Sciatic nerve (tissue), 1 donor: Measurements from ENCODE around the gene ARRDC4.

DNA sequence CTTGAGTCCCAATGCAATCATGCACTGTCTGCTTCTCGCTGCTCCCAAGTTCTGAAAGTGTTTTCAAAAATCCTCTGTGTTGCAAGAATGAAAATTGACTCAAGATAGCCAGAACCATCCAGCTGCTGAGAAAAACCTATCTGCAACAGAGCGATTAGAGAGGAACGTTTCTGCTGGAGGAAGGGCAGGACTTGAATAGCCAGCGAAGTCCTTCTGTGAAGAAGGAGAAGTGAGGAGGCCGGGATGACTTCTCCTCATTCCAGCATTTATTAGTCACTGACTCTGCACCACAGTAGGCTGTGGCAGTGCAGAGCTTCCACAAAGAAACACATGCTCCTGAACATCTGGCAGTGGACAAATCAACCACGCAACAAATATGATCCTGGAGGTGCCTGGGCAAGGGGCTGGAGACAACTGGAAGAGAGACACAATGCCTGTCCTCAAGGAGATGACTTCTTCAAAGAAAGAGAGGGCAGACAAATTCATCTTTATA is 358.2 kb upstream of the NR2F2 start:
- PRO-cap: no peak

DNA sequence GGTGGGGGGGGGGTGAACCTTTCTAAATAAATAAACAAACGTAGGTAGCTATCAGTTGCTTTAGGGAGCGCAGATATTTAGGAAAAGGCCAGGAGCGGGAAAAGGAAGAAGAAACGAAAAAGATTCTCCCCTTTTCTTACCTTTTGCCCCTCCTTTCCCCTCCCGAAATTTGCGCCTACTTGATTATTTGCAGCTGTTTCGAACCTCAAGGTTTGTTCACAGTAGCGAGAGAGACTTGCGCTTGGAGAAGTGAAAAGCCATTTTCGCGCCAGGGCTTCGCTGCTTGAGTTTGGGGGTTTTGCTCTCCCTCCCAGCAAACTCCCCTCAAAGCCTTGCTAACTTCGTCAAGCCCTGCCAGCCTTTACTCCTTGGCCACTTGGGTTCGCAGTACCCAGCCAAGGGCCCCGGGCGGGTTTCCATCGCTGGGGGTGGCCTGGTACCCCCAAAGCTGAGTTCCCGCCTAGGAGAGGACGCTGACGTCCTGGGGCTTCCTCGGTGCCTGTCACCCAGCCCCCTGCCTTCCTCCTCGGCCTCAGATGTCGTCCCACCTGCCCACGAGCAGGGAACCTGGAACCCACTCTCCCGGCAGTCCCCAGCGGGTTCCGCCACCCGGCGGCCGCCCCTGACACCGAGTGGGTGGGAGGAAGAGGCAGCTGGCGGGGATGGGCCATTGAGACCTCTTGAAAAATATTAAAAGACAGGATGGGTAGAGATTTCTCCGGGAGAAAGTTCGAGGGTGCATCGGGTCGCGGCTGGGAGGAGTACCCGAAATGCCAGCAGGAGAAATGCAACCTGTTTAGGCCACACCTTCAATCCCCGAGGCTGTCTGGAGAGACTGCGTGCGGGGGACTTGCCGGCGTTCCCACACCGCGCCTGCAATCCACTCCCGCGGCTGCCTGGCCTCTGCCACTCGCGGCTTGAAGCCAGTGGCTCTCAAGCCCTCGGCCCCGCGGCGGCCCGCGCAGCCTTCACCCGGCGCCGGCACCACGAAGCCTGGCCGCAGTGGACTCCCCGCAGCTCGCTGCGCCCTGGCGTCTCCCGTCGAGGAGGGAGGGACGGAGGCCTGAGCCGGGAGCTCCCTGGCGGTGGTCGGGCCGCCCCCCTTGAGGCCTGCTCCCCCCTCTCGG is 8.9 kb upstream of the NR2F2 start:
- PRO-cap: unidirectional peak, plus-strand start at position 219 of the sequence; unidirectional peak, plus-strand start at position 260 of the sequence; bidirectional peak, plus-strand start at position 721 of the sequence, minus-strand start at position 634 of the sequence; bidirectional peak, plus-strand start at position 812 of the sequence, minus-strand start at position 759 of the sequence; bidirectional peak, plus-strand start at position 1,044 of the sequence, minus-strand start at position 1,010 of the sequence

GRCh38 chr15:96334031-96334847 is 3.7 kb downstream of the NR2F2 start:
- PRO-cap: no peak

GRCh38 chr15:96346529-96347060 is 16.1 kb downstream of the NR2F2 start:
- PRO-cap: no peak

- PRO-cap: no peak
These were observed 20.7 kb downstream of the NR2F2 start for GRCh38 chr15:96351189-96351578.

DNA sequence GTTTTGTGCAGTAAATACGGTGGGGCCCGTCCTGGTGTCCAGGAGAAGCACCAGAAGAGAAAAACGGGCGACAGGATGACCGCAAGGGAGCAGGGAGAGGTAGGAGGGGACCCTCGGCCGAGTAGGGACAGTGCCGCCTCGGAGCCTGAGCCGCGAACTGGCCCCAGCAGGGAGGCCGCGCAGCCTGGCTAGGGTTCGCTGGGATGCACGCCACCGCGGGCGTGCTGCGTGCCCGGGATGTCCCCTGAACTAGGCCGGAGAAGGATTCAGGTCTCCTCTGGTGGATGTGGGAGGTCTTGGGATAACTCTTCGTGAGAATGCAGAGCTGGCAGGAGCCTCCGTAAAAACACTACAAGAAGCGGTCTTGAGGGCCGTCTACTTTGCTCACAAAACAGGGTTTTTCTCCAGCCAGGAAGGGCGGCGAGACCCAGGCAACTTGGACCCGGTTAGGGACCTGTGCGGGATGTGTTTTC is 35.3 kb downstream of the NR2F2 start:
- PRO-cap: no peak

DNA sequence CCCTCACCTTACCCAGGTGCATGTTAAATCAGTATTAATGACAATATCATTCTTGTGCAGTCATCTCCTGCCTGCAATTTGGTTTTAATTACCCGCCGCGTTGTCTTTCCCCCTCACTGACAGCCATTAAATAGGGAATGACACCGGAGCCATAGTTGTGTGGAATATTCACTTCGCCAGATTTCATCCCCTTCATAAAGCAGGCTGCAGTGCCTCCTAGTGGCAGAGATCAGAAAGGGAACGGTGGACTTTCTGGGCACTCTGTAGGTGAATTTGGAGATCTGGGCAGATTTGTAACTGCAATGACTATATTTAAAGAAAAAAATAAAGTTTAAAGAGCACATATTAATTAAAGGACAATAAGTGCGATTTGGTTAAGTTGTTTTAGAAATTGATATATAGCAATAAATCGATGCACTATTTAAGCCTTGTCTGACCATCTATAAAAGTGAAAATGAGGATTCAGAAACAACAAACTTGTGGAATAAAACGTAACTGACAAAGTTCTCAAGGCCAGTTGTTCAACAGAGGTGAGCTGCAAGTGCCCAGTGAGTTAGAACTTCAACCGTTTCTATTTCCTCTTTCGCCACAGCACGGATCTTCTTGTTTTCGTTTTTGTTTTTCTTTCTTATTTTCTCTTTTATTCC is 725.1 kb upstream of the ARRDC4 start:
- PRO-cap: no peak

DNA sequence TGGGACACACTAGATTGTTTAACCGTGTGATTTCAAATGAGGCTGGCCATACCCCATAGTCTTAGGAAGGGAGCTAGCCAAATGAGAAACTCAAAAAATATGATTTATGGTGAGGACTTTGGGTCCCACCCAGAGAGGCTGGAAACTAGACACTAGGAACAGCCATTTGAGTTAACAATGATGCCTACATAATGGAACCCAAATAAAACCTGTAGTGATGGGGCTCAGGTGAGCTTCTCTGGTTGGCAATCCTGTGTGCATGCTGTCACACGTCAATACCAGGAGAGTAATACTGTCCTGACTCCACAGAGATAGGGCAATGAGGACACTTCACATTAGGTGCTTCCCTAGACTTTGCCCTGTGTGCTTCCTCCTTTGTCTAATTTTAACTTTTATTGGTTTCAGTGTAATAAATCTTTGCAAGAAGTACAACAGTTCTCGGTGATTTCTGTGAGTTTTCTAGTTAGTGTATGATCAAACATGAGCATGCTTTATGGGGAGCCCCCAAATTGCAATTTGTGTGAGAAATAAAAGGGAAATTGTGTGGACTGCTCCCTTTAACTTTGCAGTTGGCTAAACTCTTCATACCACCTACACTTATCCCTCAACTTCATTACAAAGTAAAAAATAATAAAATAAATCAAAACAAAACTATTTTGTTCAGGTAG is 281.8 kb upstream of the ARRDC4 start:
- PRO-cap: no peak

- PRO-cap: unidirectional peak, minus-strand start at chr15:97960170; unidirectional peak, minus-strand start at chr15:97960269; unidirectional peak, plus-strand start at chr15:97960703
These were observed at the start of gene ARRDC4 for GRCh38 chr15:97960114-97961025. TSS of gene ARRDC4 (plus strand) at chr15:97960703.

DNA sequence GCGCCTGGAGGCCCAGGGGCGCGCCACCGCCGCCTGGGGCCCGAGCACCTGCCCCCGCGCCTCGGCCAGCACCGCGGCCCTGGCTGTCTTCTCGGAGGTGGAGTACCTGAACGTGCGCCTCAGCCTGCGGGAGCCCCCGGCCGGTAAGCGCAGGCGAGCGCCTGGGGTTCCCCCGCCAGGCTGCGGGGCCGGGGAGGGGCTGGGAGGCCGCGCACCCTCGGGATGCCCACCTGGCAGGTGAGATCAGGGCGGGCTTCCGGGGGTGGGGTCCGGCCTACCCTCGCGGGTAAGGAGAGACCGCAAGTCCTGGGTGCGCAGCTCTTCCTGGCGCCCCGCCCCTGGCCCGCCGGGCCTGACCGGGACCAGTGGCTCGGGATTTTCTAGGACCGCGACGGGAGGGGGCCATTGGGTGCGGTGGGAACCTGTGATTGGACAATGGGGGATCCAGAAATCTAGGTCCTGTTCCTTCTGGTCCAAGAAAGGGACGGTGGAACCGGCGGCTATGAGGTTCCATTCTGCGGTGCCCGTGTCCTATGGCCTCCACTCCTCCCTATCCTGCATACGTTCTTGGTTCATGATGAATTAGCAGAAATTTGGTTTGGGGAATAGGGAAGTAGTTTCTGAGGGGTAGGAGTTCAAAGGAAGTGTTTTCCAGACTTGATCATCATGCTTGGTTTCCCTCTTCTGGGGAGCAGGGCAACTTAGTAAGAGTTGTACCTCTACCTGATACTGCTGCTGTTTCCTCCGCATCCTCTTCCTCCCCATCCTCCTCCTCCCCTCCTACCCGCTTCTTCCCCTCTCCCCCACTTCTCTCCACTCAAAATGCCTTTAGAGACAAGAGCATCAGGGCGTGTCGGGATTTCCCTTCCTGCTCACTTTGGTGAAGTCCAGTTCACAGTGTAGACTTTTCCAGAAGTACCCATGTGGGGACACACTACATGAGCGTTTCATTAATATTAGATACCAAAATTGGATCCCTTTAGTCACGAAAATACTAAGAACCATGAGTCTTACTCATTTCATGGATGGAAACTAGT is 841 bp downstream of the ARRDC4 start:
- PRO-cap: bidirectional peak, plus-strand start at position 476 of the sequence, minus-strand start at position 354 of the sequence

GRCh38 chr15:97970473-97970993 is 10.0 kb downstream of the ARRDC4 start:
- PRO-cap: no peak

DNA sequence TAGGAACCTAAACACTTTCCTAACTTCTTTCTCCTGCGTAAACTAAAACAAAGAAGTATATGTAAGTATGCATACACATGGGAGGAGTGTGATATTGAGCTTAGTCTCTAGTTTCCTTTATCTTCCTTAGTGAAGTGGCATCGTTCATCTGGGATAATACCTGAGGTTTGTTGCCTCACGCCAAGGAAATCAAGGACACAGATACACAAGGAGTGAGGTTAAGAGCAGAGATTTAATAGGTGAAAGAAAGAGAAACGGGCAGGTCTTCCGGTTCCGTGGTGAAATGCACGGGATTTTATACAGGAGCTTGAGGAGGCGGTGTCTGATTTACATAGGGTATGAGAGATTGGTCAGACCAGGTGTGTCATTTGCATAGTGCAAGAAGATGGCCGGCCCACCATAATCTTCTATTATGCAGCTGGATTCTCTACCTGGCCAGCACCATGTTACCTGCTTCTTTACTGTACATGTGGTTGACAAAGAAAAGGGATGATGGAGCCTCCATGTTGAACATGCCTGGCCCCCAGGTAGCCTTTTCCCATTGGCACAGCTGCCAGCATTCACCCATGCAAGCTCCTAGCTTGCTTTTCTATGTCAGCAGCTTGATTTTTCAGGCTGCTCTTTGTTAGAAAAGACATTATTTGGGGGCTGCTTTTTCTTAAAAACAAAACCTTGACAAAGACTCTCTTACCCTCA is 17.3 kb downstream of the ARRDC4 start:
- PRO-cap: no peak

DNA sequence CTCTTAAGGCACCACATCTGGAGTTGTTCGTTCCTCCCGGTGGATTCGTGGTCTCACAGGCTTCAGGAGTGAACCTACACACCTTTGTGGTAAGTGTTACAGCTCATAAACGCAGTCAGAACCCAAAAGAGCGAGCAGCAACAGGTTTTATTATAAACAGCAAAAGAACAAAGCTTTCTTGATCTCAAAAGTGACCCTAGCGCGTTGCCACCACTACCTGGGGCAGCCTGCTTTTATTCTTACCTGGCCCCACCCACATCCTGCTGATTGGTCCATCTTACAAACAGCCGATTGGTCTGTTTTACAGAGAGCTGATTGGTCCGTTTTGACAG is 143.0 kb downstream of the ARRDC4 start:
- PRO-cap: no peak

- PRO-cap: bidirectional peak, plus-strand start at chr15:98548015, minus-strand start at chr15:98547779; bidirectional peak, plus-strand start at chr15:98548466, minus-strand start at chr15:98548222
These were observed 100.5 kb upstream of the IGF1R start for GRCh38 chr15:98547495-98548620.

DNA sequence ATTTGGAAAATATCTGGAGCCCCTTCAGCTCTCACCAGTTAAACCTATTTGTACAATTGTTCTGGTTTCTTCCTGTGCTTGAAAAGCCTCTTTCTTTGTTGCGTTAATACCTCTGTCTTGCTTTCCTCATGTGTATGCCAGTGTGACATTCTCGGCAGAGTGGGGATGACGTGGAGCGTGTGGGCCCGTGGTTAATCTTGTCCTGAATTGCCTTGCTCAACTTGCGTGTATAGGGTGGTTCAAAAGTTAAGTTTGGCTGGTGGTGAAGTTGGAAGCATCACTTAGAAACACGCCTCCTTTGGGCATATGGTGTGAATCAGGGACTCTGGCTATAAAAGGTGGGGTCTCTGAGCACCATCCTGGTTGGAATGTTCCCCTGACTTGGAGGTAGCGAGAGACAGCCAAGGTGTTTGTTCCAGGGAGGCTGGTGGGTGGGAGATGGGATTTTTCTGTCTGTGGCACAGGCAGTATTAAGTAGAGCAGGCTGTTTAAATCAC is 67.1 kb downstream of the IGF1R start:
- PRO-cap: no peak

DNA sequence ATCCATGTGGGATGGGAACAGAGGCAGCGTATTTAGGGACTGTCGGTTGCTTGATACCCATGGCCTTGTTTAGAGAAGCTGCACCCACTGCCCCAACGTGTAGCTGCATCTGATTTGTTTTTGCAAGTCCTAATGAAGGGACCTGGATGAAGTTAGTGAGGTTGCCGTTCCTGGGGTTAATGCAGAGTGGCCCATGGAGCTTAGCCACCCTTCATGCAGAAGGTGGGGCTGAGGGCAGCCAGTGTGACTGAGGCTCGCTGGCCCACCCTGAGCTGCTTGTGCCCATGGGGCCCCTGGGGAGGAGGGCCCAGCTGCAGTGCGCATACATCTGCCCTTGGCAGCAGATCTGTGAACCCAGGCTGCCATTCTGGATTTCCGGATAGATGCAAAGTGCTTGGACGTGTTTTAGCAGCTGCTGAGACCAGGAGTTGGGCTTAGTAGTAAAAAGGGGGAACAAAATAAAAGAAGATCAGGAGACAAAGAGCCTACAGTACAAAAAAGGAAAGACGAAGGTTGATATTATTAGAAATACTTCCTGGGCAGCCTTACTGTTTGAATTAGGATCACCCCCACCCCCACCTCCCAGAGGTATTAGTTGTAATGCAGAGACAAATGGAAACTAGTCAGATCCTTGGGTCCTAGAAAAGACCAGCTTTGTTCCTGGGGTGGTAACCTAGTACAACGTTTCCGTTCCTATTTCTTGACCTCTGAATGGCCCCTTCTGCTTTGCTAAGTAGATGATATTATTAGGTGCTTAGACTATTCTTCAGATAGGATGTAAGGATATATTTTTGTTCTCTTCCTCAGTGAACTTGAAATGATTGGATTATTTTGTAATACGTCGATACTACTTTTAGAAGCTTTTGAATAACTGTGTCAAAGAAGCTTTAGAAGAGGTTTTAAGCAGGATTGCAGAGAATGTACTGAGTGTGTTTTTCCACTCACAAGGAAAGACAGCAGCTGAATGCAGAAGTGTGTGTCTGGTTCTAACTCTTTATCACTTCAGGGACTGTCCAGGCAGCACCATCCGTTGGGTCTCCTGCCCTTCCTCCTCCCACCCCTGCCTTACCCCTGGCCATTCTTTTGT is 70.3 kb downstream of the IGF1R start:
- PRO-cap: no peak

GRCh38 chr15:98841343-98841920 is 166.2 kb downstream of the PGPEP1L start:
- PRO-cap: no peak

DNA sequence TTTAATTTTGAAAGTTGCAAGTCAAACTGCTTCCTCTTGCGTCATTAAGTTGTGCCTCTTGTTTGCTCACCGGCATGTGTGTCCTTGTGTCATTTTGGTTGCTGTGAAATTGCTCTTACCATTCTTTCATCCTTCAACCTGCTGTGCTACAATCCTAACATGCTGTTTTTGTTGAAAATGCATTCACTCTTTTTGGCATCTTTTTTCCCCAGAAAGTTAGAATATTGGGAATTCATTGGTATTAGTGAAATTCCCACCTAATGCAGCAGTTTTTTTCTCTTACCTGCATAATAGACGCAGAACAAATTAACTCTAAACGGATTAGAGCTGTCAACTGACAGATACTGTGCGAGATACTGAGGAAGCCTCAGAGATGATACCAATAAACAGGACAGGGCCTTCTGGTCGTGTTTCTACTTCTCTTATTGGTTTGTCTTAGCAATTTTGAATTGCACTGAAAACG is 164.5 kb downstream of the PGPEP1L start:
- PRO-cap: no peak

DNA sequence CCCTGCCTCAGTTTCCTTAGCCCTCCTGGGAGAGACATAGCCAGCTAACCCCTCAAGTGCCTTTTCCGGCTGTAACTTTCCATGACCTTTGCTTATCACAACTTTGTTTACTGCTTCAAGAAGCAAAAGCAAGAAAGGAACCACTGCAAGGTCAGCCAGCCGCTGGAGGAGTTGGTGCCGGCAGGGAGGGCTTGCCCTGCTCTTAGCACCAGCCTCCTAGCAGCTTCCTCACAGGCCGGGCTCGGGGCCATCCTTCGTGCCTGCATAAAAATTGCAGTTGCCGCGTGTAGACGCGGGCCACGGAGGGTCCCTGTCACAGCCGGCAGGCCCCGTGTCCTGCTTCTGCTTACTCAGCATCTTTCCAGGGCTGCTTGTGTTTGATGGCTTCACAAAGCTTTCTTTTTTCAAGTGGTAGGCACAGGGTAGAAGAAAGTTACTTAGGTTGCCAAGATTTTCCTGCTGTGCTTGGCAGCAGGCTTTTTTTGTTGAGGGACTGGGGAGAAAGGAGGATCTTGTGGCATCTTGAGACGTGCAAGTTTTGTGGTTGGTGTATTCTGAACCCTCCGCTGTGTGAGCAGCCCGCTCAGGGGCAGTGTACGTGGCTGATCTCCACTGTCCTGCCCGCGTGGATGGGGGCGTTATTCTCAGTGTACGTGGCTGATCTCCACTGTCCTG is 84.4 kb downstream of the PGPEP1L start:
- PRO-cap: no peak

DNA sequence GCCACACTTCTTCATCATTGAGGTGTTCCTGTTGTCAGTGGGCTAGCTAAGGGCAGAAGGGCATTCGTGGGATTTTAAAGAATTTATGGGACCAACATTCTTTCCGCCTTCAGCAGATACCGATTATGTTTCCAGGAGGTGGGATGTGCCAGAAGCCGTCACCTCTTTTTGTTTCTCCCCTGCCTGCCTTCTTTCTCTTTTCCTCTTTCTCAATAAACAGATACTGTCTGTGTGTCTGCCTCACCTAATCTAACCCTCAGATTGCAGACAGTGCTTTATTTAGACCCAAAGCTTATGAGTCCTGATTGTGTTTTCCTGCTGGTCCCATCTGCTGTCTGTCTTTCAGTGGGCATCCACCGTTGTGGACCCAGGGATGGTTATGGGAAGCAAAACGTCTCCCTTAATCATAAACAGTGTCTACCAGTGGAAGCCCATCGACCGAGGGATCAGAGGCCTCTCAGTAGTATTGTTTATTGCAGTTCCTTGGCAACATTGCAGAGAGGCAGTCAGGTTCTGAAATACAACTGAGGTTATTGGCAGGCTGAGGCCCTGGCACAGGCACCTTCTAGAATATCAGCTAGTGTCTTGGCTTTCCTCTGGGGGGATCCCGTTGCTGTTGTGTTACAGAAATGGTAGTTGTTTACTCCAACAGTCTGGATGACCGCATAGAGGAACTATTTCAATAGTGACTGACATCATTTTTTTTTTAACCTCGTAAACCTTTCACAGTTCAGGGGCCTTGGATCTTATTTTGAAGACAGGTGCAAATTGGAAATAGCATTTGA is 64.2 kb downstream of the PGPEP1L start:
- PRO-cap: no peak